ENCODE measurements around a stretch of chr1.

- RRBS, result no CpG with 5 or more reads among the region's 7 CpGs
Observed at GRCh38 chr1:232678249-232678755, 48.4 kb upstream of the SIPA1L2 start.

- RRBS, result no CpG with 5 or more reads among the region's 7 CpGs
Observed at GRCh38 chr1:232687248-232687586, 57.3 kb upstream of the SIPA1L2 start.

DNA sequence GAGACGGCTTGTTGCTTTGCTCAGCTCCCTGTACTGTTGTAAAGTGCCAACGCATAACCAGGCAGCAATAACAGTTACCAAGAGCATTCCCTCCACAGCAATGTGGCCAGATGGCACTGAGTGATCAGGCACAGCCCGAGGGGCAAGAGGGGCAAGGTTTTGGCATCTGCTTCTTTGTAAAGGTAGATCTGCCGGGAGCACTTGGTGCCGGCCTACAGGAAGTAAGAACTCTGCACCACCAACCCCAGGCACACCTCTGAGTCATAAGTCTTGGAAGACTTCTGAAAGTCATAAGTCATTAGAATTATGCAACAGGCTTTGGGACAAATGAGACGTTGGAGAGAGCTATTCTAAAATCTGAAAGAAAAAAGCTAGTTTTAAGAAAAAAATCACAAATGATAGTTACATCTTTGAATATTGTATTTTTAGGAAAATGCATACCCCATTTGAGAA is 37.9 kb upstream of the MAP10 start:
- RRBS, result no CpG with 5 or more reads among the region's 6 CpGs

DNA sequence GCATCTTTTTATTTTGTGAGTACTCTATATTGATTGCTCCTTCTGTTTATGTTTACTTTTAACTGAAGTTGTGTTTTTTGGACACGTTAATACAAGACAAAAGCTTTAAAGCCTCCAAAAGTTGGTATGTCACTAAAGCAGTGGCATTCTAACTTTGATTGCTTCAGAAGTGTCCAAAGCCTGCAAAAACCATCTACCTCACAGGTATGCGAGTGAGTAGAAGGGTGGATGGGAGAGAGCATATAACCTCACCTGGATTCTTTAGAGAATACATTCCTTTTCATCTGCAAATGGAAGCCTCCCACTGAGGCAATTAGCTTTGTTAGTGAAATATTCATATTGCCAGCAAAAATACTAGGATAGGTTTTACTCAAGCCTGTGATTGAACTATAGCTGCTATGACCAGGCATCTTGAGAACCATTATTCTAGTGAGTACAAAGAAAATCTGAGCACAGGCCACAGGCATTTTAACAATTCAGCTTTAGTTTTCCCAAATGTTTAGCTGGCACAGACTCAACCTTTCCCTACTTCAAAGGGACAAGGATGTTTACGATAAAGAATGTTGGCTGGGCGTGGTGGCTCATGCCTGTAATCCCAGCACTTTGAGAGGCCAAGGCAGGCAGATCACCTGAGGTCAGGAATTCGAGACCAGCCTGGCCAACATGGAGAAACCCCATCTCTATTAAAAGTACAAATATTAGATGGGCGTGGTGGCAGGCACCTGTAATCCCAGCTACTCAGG is 39.7 kb downstream of the MAP3K21 start:
- RRBS, result no CpG with 5 or more reads among the region's 6 CpGs

GRCh38 chr1:234499692-234500175 is 20.8 kb upstream of the TARBP1 start:
- RRBS, result no CpG with 5 or more reads among the region's 9 CpGs

GRCh38 chr1:234527902-234528562 is 49.1 kb upstream of the TARBP1 start:
- RRBS, result no CpG with 5 or more reads among the region's 12 CpGs

- RRBS, result no CpG with 5 or more reads among the region's 5 CpGs
Observed at GRCh38 chr1:234528563-234529037, 49.6 kb upstream of the TARBP1 start.

GRCh38 chr1:234533052-234533787 is 54.2 kb upstream of the TARBP1 start:
- RRBS, result no CpG with 5 or more reads among the region's 12 CpGs

GRCh38 chr1:234602444-234603398 is 7.3 kb downstream of the IRF2BP2 start:
- RRBS, result no CpG with 5 or more reads among the region's 8 CpGs

DNA sequence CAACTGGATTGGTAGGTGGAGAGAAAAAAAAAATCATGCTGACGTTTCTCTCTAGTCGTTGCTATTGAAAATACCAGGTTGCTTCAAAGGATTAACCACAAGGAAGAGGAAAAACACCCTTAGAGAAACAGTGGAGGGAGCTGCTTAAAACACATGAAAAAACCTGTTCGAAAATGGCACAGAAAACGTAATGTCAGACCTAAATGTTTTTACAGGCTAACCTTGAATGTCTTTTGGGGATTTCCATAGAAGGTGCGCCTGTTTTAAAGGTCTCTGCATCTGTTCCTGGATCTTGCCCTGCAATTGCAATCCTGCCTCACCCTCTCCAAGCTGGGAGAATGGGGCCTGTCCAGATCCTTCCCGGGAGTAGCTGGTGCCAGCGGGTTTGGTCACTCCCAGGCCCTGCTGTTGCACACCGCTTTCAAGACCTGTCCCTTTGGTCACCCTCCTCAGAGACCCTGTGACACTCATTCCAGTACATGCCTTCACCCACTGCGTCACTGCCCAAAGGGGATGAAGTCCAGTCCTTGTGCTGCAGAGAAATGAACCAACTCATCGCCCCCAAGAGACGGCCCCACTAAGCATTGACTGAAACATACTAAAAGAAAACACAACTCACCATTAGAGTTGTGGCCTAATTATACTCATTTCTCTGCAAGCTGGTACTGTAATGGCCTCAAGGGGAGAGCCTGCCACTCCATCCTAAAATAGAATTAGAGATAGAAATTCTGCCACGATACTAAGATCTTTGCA is 1.8 kb upstream of the IRF2BP2 start:
- RRBS, result no CpG with 5 or more reads among the region's 12 CpGs

GRCh38 chr1:234675949-234676690 is 66.1 kb upstream of the IRF2BP2 start:
- RRBS, result no CpG with 5 or more reads among the region's 15 CpGs

GRCh38 chr1:234755227-234755881 is 145.4 kb upstream of the IRF2BP2 start:
- RRBS, result no CpG with 5 or more reads among the region's 11 CpGs

- RRBS, result no CpG with 5 or more reads among the region's 22 CpGs
Observed at GRCh38 chr1:234758481-234759350, 148.7 kb upstream of the IRF2BP2 start.

- RRBS, result no CpG with 5 or more reads among the region's 3 CpGs
Observed at GRCh38 chr1:234897559-234898093, 231.0 kb downstream of the TOMM20 start.

- RRBS, result 83% methylated on average over 1 of the region's 14 CpGs
Observed at GRCh38 chr1:234924521-234925271, 203.9 kb downstream of the TOMM20 start.

DNA sequence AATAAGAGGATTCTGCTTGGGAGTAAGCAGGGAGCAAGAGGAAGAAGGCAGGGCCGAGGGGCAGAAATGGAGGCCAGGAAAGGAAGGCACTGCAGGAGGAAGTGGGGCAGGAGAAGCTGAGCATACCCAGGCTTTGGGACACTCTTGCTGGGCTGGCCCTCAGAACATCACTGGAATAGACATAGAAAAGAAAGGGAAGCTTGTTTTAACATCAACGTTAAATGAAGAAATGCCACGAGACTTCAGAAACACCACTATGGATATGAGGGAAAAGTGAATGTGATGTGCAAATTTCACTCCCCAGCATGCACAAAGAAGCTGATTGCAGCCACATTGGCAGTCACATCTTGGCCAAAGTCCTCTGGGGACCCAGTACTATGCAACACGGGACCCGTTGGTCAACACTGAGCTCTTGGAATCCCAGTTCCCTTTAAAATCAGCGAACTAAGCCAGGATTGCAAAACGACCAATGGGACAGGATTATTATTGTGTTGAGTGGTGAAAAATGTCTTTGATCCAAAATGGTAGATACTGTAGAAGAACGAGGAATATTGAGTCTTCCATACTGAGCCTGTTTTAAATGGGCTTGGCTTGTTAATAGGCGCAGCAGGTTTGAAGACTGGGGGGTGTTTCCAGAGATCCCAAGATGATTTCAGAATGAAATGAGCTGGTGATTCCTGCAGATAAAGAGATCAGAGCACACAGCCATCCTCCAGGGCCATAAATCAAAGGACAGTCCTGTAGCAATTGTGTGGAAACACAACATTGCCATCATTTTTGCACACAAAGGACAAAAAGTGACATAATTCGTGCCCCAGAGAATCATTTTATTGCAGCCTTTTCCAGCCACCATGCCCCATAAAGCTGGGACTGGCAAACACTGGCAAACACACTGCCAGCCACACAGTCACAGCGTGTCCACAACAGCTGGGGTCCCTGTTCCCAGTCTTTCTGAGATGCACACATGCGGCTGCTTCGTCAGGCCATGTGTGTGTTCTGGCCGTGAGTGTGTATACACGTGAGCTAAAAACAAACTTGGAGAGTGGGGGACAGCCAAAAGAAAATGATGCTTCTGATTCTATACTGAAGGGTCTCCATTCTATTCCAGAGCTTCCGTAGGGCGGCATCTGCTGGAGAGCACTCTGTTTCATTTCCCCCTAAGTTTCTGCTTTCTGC is 152.2 kb downstream of the TOMM20 start:
- RRBS, result no CpG with 5 or more reads among the region's 17 CpGs

GRCh38 chr1:234978409-234979272 is 150.0 kb downstream of the TOMM20 start:
- RRBS, result no CpG with 5 or more reads among the region's 14 CpGs

DNA sequence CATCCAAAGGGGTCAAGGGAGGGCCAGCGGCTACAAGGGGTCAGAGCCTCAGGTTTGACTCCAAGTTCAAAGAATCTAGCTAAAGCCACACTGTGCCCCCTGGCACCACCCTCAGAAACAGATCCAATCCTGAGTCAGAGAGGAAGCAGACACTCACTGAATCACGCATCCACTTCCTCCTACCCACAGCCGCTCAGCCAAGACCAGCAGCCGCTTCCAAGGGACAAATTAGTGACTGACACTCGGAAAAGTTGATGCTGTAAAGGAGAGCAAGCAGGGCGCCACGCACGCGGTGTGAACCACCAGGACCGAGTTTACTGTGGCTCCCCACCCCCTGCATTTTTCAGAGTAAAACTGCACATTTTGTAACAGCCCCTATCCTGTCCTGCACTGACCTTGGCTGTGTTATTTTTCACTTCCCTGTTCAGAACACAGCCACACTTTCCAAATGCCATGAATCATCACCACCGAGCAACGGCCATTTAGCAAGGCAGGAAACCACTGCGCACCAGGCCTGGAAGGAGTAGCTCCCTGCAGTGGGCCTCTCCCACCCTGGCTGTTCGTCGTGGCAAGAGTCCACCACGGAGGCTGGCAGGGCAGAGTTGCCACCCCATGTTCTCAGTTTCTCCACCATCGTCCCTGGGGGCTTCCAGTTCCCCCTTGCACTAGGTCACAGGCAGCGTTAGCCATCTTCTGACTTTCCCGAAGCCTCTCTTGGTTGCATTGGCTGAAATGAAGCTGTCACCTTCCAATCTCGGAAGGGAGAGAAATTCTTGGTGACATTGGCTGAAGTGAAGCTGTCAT is 147.7 kb downstream of the TOMM20 start:
- RRBS, result no CpG with 5 or more reads among the region's 20 CpGs

GRCh38 chr1:235011450-235012413 is 116.9 kb downstream of the TOMM20 start:
- RRBS, result 12% methylated on average over 2 of the region's 23 CpGs

GRCh38 chr1:235023026-235023376 is 105.6 kb downstream of the TOMM20 start:
- RRBS, result no CpG with 5 or more reads among the region's 7 CpGs

Data from AG09309 (cell line).